Pericardium fibroblast (primary cell): ENCODE data around the gene BANP.

- RAMPAGE, long total RNA = no peak
These were observed 990 bp upstream of the C16orf95 start for GRCh38 chr16:87318127-87318637.

DNA sequence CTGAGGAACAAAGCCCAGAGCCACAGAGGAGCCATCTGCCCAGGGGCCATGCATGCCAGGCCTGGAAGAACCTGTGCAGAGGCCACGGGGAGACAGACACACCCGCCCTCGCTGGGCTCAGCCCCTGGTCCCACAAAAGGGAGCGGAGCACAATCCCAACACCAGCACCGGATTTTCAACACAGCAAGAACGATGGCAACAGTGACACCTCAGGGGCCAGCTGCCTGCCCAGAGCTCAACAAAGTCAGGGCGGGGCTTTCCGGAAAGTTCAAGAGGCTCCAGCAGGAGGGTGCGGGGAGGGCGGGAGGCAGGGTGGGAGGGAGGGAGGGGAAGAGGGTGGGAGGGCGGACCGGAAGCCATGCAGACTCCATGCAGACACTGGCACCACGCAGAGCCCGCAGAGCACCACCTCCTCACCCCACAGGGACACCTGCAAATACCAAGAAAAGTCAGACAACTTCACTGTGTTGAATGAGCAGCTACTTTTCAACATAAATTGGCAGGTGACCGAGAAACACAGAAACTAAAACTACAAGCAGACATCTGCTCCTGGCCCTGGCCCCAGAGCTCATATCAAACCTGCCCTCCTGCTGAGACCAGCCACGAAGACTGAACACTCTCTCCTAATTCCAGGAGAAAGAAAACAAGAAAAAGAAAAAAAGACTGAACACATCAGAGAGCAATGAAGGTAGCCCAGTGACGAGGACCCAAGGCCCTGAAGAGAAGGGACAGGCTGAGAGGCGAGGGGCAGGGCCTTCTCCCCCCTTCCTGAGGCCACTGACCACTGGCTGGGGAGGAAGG lies 28.0 kb upstream of the C16orf95 start:
- RAMPAGE, long total RNA = no peak

GRCh38 chr16:87469069-87469656 lies 23.7 kb downstream of the ZCCHC14 start:
- RAMPAGE, long total RNA = no peak

- RAMPAGE, long total RNA = no peak
These were observed 5.4 kb downstream of the ZCCHC14 start for GRCh38 chr16:87487103-87488047.

GRCh38 chr16:87528625-87529430 lies 36.0 kb upstream of the ZCCHC14 start:
- RAMPAGE, long total RNA = no peak

DNA sequence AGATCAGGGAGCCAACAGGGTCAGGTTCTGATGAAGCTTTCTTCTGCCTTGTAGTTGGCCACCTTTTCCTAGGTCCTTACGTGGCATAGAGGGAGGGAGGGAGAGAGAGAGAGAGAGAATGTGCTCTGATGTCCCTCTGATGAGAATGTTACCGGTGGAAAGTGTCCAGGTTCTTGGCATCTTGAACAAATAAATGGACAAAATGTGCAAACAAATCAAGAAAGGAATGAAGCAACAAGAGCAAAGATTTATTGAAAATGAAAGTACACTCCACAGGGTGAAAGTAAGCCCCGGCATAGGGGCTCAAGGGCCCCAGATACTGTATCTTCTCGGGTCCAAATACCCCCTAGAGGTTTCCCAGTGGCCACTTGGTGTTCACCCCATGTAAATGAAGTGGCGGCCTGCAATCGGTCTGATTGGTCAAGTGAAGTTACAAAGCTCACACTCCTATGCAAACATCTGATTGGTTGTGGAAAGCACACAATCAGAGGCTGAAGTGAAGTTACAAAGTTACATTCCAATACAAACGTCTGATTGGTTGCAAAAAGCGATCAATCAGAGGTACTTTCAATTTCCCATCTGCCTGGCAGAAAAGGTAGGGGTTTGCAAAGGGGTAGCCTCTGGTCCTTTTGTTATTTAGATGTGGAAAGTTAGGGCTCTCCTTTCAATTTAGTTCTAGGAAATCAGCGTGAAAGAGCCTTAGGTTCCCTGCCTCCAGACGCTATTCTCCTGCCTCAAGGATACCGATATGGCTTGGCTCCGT lies 43.4 kb upstream of the ZCCHC14 start:
- RAMPAGE, long total RNA = no peak

DNA sequence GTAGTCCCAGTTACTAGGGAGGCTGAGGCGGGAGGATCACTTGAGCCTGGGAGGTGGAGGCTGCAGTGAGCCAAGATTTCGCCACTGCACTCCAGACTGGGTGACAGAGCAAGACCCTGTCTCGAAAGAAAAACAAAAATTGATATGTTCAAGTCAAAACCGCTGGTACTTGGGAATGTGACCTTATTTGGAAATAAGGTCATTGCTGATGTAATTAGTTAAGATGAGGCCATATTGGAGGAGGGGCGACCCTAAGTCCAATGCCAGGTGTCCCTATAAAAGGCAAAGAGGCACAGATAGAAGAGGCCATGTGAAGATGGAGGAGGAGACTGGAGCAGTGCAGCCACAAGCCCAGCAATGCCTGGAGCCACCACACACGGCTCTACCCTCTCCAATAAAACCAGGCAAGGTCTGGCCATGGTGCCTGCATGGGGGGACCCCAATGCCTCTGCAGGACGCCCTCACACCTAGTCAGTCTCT lies 50.8 kb upstream of the JPH3 start:
- RAMPAGE, long total RNA = no peak

DNA sequence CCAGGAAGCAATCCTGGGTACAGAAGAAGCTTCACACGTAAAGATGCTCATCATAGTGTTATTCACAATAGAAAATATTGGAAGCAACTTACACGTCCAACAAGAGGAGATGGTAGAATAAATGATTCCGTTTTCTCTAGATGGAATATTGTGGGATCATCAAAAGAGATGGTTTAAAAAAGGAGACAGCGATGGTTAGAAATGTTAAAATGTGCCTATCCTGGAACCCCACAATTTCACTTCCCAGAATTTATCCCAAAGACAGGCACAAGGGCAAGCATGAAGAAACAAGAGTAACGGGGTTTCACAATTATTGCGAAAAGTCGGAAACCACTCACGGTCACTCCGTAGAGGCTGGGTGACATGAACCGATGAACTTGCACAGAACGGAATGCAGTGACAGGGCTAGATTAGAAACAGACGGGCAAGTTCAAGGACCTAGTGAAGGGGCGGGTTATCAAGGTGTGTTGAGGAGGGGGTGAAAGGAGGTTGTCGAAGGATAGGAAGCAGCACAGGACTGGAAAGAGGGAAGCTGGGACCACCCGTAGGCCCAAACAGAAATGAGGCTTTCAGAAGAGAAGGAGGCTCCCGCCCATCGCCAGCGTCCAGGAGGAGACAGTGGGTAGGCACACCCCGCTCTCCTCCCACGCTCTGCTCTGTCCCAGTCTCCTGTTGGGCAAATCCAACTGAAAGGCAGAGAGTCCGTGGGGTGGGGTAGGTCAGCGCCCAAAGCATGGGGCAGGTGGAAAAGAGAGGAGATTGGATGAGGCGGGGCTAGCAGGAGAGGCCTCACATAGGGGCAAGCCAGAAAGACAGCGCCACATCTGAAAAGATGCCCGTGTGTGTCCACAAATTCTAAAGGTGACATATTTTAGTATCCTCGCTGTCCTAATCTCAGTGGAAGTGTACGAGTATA lies 47.5 kb upstream of the JPH3 start:
- RAMPAGE, long total RNA = no peak

- RAMPAGE, long total RNA = no peak
These were observed 31.2 kb upstream of the JPH3 start for GRCh38 chr16:87570830-87571808.

DNA sequence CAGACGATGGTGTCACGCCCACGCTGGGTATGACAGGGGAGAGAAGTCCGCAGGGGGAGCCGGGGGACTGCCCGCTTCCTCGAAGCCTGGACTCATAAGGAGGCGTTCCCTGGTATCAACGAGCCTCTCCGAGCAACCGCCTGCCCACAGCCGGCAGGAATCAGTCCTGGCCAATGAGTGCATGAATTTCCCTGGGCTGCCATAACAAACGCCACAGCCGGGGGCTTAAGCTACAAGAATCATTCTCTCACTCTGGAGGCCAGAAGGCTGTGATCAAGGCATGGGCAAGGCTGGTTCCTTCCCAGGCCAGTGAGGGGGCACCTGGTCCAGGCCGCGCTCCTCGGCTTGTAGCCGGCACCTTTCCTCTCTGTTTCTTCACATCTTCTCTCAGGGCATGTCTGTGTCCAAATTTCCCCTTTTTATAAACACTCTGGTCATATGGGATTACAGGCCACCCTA lies 26.0 kb upstream of the JPH3 start:
- RAMPAGE, long total RNA = no peak

- RAMPAGE, long total RNA = no peak
These were observed 33.3 kb downstream of the JPH3 start for GRCh38 chr16:87635577-87636111.

GRCh38 chr16:87721591-87722344 lies 44.0 kb downstream of the KLHDC4 start:
- RAMPAGE, long total RNA = no peak

- RAMPAGE, long total RNA = no peak
These were observed 42.5 kb downstream of the KLHDC4 start for GRCh38 chr16:87723120-87723776.

DNA sequence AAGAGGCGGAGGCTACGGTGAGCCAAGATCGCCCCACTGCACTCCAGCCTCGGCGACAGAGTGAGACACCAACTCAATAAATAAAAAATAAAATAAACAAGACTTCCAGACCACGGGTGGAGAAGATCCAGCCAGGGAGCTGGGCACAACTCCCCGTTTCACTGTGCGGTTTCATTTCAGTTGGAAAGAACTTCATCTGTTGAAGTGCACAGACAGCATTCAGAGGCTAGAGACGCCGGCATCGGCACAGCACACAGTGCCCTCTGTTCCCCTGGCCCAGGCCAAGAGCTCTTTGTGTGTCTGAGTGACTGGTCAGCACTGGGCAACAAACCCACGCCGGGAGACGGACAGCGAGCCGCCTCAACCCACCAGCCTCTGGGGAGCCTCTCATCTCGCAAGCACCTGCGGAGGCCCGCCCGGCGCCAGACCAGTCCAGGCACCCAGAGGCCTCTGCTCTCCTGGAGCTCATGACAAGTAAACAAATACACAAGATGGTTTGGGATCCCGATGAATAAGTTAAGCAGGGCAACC lies 25.5 kb upstream of the KLHDC4 start:
- RAMPAGE, long total RNA = no peak

GRCh38 chr16:87829934-87830834 lies 39.1 kb downstream of the SLC7A5 start:
- RAMPAGE, long total RNA = no peak

GRCh38 chr16:87855449-87856702 lies 13.4 kb downstream of the SLC7A5 start:
- RAMPAGE, long total RNA = no peak

- RAMPAGE, long total RNA = no peak
These were observed 11.0 kb downstream of the CA5A start for GRCh38 chr16:87925158-87925858.

GRCh38 chr16:87951240-87952140 lies at the start of gene BANP:
BANP (plus strand) TSS chr16:87951434.
- RAMPAGE, long total RNA = start-site peak on the plus strand at chr16:87951428-87951486, 184 and 57 reads in 2 replicates

DNA sequence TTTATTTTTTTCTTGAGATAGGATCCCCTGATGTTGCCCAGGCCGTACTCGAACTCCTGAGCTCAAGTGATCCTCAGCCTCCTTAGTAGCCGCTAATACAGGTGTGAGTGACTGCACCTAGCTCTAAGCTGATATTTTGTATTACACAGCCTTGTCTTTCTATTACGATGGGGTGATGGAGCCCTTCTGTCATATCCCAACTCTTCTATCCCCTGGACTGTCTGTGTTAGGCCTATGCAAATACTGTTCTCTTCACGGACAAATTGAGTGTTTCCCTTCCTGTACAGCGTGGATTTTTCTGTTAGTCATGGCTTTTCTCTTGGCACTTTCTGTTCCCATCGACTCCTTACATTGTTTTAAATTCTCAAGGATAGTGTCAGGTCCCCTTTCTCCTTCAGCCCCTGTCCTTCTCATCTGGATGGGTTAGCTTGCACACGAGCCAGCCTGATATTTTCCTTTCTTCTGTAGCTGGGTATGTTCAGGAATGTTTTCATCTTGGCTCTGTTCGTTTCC lies 2.2 kb downstream of the BANP start:
- RAMPAGE, long total RNA = no peak

GRCh38 chr16:88508436-88508972 lies 55.4 kb downstream of the ZFPM1 start:
- RAMPAGE, long total RNA = no peak